ENCODE data around the gene SH3BGRL2.

DNA sequence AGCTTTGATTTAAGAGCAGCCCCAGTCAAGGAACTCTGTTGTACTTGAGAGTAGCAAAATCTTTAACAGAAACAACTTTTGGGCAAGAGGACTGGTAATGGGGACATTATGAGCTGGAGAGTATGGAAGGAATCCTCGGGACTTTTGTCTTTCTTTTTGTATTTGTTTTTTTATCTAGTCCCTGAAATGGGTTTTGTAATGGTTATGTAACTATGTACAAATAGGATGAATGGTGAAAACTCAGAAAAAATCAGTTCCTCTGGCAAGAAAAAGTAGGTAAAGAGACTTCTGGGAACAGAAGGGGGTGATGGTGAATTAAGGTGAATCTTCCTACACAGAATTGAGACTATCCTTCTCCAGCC is 186.2 kb downstream of the MEI4 start:
- RRBS = no CpG with 5 or more reads among the region's 1 CpG

DNA sequence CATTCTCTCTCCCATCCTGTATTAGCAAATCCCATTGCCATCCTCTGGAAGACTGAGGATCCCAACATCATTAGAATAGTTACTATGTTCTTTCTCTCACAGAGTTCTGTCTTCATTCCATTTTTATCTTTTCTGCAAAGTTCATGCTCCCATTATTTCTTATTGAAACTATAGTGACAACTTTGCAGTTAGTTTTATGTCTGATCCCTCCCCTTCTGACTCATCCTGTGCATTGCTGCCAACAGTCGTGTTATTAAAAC is 261.6 kb upstream of the IRAK1BP1 start:
- RRBS = no CpG with 5 or more reads among the region's 1 CpG

DNA sequence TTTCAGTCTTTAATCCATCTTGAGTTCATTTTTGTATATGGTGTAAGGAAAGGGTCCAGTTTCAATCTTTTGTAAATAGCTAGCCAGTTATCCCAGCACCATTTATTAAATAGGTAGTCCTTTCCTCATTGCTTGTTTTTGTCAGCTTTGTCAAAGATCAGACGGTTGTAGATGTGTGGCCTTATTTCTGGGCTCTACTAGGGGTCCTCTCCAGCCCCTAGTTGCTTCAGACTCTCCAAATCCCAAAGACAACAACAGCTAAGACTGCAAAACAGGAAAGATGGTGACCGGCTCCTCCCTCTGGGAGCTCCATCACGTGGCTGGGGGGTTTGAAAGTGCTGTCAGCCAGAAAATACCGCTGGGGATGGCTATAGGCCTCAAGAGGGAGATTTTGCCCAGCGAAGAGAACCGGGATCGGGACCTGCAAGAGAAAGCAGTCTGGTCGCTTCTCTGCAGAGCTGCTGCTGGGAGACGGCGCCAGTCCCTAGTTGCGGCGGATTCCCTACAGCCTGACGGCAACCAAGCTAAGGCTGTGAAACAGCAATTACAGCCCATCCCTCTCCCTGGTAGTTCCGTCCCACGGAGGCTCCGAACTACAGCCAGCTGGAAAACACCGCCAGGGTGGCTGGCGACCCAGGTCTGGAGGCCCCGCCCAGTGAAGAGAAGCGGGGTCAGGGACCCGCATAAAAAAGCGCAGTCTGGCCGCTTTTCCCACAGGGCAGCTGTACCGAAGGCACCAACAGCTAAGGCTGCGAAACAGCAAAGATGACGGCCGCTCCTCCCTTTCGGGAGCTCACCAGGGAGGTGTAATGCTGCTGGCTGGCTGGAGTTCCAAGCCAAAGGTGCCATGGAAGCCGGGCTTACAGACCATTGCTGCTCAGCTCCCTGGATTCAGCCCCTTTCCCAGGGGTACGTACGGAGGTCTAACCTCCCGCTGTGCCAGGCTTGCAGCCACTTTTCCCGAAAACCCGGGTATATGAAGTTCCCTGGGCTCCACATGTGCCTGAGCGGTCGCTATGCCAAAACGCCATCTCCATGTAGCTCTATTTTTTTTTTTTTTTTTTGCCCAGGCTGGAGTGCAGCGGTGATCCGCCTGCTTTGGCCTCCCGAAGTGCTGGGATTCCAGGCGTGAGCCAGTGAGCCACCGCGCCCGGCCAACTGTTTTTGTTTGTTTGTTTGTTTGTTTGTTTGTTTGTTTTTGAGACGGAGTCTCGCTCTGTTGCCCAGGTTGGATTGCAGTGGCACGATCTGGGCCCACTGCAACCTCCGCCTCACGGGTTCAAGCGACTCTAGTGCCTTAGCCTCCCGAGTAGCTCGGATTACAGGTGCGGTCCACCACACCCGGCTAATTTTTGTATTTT is 238.0 kb upstream of the IRAK1BP1 start:
- RRBS = no CpG with 5 or more reads among the region's 54 CpGs

DNA sequence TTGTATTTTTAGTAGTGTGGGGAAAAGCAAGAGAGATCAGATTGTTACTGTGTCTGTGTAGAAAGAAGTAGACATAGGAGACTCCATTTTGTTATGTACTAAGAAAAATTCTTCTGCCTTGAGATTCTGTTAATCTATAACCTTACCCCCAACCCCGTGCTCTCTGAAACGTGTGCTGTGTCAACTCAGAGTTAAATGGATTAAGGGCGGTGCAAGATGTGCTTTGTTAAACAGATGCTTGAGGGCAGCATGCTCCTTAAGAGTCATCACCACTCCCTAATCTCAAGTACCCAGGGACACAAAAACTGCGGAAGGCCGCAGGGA is 8.6 kb upstream of the IRAK1BP1 start:
- RRBS = no CpG with 5 or more reads among the region's 5 CpGs

DNA sequence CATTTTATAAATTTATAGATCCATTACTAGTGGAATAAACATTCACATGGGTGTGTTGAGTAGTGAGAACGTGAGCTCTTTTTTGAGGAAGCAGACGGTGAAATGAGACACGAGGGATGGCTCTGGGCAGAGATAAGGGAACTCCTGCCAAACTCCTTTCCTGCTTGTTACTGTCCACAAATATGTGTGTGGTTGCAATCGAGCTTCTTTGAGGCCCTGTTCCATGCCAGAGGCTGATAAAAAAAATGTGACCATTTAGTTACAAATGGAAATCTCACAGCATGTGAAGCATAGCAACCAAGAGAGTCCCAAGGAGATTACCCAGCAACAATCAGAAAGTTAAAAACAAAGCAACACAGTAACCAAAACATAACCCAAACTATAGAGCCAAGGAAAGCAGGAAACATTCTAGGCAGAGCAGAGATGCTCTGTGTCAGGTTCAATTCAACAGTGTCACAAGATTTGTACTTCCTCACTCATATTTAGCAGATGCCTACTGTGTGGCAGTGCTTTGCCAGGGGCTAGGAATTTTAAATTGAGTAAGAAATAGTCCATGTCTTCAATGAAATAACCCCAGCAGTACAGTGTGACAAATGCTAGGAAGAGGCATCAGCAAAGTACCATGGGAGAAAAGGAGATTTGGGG is 191.9 kb upstream of the PHIP start:
- RRBS = no CpG with 5 or more reads among the region's 4 CpGs

- RRBS = no CpG with 5 or more reads among the region's 1 CpG
Observed at GRCh38 chr6:79277982-79278319, 199.9 kb upstream of the PHIP start.

DNA sequence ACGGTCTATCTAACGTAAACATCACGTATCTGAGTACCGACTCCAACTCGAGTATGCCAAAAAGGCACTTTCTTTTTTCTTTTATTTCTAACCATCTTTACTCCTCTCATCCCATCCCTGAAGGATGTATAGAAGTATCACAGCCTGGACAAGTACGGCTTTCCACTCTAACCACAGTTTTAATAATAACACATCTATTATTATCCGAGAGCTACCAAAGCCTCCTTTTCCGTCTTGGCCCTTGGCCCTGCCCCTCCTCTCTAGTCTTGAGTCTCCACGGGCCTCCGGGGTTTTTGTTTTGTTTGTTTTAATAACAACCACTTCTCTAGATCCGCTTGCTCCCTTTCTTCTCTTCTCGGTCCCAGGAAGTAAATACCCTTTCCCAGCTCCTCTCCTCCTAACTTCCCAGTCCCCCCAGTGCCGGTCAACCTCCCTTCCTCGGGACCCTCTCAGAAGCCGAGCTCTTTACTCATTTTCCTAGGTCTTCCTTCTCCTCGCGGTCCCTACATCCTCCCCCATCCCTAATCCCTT is 666 bp downstream of the LCA5 start:
- RRBS = no CpG with 5 or more reads among the region's 17 CpGs

GRCh38 chr6:79600830-79601384 is 30.2 kb upstream of the SH3BGRL2 start:
- RRBS = no CpG with 5 or more reads among the region's 2 CpGs

- RRBS = 1% methylated on average over 14 of the region's 37 CpGs
Observed at GRCh38 chr6:79630659-79631382, at the start of gene SH3BGRL2. Gene SH3BGRL2 (plus strand): TSS chr6:79631329.

- RRBS = no CpG with 5 or more reads among the region's 4 CpGs
Observed at GRCh38 chr6:79671596-79672060, 40.5 kb downstream of the SH3BGRL2 start.

GRCh38 chr6:80389614-80390085 is 283.2 kb downstream of the BCKDHB start:
- RRBS = no CpG with 5 or more reads among the region's 3 CpGs

- RRBS = no CpG with 5 or more reads among the region's 3 CpGs
Observed at GRCh38 chr6:81745692-81746325, 6.7 kb downstream of the TENT5A start.

- RRBS = no CpG with 5 or more reads among the region's 2 CpGs
Observed at GRCh38 chr6:82013970-82014267, 233.6 kb downstream of the IBTK start.

DNA sequence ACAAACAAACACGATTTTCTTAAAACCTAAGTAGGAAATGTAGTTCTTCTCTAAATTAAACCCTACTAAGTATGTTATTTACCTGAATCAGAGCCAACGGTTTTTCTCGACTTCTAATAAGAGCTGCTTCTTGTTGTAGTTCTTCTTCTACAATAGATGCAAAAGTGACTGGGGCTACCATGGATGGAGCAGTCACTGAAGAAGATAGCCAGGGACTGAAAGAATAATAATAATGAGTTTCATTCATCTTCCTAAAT is 75.3 kb downstream of the IBTK start:
- RRBS = no CpG with 5 or more reads among the region's 3 CpGs

GRCh38 chr6:82181398-82181597 is 66.2 kb downstream of the IBTK start:
- RRBS = no CpG with 5 or more reads among the region's 1 CpG

GRCh38 chr6:83085121-83085980 is 17.9 kb downstream of the DOP1A start:
- RRBS = no CpG with 5 or more reads among the region's 7 CpGs

DNA sequence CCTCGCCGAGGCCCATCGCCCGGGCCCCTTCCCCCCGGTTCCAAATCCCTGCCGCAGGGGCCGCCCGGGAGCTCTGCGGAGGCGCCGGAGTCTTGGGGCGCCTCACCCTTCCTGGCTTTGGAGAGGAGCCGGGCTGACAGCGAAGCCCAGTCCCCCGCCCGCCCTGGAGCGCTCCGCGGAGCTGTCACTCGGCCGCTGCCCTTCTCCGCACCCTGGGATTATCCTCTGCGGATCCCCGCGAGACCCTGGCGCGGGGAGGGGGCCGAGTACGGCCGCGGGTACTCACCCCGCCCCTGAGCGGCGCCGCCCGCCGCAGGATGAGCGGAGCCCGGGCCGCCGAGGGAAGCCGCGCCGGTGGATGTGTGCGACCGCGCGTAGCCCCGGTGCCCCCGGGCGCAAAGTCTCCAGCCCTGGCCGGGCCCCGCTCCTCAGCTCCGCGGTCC is 321 bp downstream of the SNAP91 start:
- RRBS = 0% methylated on average over 2 of the region's 55 CpGs

DNA sequence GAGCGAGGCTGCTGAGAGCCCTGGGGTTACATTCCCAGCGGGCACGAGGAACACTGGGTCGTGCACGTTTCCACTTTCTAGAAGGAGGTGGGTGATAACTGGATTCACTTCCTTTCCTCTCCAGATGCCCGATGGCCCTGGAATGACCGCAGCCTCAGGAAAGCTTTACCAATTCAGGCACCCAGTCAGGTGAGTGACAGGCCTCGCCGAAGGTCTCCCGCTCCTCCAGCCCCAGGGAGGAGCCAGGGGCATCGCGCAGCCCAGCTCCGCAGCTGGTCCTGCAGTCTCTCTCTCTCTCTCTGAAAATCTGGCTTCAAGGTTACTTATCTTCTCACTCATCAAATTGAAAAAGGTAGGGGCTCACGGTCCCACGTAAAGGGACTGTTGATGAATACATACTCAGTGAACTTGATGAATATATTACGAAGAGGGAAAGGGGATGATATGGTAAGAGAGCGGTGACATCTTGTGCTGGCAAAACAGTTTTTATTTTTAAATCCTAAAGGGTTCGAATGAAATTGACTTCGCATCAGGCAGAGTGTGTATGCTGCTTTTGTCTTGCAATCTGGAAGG is 899 bp downstream of the RIPPLY2 start:
- RRBS = no CpG with 5 or more reads among the region's 19 CpGs

- RRBS = no CpG with 5 or more reads among the region's 11 CpGs
Observed at GRCh38 chr6:84051924-84052971, 18.7 kb downstream of the MRAP2 start.